Zone of skin (tissue), 1 donor: Measurements from ENCODE around the gene PLB1.

- RRBS: no CpG with 5 or more reads among the region's 8 CpGs
These were observed 23.6 kb upstream of the MRPL33 start for GRCh38 chr2:27747713-27748448.

GRCh38 chr2:27779684-27780747 lies 8.5 kb downstream of the MRPL33 start:
- RRBS: no CpG with 5 or more reads among the region's 2 CpGs

- RRBS: no CpG with 5 or more reads among the region's 9 CpGs
These were observed 31.0 kb downstream of the MRPL33 start for GRCh38 chr2:27802356-27802986.

DNA sequence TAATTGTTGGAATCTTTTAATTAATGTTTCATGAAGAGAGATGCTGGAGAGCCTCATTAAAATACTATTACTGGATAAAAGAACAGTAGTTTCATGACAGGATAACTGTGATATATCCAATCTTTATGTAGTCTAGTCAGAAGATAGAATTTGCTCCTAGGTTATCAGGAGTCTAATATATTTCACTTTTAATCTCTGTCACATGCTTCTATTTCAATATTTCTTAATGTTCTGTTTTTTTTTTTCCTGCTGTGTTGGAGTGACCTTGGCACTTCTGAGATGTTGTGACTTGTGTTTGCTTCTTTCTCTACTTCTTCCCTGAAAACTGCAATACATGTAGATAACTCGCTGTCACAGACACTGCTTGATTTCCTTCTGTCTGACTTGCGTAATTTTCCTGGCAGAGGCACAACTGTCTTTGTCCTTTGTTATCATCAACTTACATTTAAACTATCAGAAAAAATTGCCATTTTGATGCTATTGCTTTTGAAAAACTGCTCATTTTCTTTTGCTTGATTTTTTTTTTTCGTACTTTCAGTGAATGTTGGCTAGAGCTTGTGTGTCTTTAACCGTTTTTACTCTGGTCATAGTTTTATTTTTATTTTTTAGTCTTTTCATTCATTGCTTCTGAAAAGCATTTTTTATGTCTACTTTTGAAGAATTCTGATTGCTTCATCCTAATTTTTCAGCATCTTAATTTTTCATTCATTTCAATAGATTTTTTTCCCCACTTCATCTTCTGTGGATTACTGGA lies 69.0 kb downstream of the BABAM2 start:
- RRBS: no CpG with 5 or more reads among the region's 4 CpGs

DNA sequence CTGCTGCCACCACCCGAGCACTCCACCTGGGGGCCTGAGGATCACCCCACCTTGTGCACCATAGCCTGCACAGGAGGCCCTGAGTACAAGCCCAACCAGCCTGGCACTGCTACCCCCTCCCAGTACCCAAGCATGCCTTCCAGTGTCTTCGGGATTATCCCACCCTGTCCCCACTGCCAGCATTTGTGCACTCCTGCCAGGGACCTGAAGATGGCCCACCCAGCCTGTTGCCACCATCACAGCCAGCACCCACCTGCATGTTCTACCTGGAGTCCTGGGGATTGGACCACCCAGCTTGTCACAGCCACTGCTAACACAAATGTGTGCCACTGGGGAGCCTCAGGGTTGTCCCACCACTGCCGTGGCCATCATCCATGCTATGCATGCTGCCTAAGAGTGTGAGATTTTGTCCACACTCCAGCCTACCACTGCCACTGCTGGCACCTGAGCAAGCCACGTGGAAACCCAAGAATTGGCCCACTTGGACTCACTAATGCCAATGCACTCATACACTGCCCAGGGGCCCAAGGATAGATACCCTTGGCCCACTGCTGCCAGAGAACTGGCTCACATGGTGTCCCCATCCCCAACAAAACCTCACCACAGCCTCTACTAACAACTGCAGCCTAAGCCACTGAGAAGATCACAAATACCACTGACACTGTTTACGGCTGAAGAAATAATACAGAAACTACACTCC lies 217.2 kb upstream of the FOSL2 start:
- RRBS: no CpG with 5 or more reads among the region's 5 CpGs

- RRBS: no CpG with 5 or more reads among the region's 8 CpGs
These were observed 118.9 kb upstream of the FOSL2 start for GRCh38 chr2:28273624-28274273.

GRCh38 chr2:28275885-28276731 lies 116.5 kb upstream of the FOSL2 start:
- RRBS: no CpG with 5 or more reads among the region's 12 CpGs

DNA sequence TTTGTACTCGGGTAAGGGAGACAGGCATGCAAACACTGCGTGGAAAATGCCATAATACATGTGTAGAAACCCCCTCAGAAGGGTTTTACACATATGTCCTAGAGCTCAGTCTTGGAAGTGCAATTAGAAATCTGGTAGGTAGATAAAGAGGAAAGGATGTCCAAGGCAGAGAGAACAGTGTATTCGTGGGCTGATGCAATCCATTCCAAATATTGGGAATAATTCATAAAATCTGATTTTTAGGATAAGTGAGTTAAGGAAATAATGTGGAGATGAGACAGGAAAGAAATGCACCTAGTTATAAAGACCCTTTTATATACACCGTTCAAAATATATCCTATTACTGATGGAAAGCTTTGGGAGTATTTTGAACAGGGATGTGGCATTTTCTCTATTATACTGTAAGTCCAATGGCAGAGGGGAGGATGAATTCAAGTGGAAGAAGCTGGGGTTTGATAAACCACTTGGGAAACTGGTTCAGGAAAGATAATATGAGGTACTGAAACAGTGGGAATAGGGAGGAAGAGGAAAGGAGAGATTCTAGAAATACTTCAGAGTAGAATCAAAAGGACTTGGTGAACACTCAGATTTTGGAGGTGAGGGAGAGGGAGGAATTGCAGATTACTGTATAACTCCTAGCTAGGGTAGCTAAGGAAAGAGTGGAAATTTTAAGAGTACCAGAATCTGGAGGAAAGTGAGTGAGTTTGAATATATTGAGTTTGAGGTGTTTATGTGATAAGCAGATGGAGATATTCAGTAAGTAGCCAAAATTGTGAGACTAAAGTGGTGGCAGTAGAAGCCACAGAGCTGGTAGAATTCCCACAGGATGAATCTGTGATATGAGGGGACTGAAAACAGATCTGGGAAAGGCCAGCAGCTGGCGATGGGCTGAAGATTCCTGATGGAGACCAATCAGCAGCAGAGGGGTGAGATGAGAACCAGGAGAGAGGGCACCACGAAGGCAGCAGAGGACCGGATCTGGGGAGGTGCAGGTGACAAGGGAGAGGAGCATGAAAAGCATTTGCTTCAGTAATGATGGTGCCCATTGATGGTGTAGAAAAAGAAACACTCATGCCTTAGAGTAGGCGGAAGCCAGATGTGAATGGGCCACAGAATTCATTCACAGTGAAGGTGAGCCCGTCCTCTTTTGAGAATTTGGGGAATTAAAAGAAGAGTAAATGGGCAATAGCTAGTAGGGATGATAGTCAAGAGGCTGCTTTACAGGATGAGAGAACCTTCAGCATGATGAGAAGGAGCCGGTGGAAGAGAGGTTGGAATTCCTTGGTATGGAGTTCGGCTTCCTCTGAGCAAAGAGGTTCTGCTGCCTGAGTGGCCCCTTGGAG lies 114.3 kb upstream of the FOSL2 start:
- RRBS: no CpG with 5 or more reads among the region's 11 CpGs

- RRBS: no CpG with 5 or more reads among the region's 16 CpGs
These were observed 57.1 kb upstream of the FOSL2 start for GRCh38 chr2:28335314-28336105.

GRCh38 chr2:28389965-28390513 lies 2.6 kb upstream of the FOSL2 start:
- RRBS: 2% methylated on average over 30 of the region's 40 CpGs

- RRBS: 1% methylated on average over 4 of the region's 53 CpGs
These were observed 2.0 kb upstream of the FOSL2 start for GRCh38 chr2:28390514-28391187.

GRCh38 chr2:28403606-28404081 lies 11.0 kb downstream of the FOSL2 start:
- RRBS: no CpG with 5 or more reads among the region's 6 CpGs

GRCh38 chr2:28411525-28412863 lies 19.3 kb downstream of the FOSL2 start:
- RRBS: no CpG with 5 or more reads among the region's 34 CpGs

DNA sequence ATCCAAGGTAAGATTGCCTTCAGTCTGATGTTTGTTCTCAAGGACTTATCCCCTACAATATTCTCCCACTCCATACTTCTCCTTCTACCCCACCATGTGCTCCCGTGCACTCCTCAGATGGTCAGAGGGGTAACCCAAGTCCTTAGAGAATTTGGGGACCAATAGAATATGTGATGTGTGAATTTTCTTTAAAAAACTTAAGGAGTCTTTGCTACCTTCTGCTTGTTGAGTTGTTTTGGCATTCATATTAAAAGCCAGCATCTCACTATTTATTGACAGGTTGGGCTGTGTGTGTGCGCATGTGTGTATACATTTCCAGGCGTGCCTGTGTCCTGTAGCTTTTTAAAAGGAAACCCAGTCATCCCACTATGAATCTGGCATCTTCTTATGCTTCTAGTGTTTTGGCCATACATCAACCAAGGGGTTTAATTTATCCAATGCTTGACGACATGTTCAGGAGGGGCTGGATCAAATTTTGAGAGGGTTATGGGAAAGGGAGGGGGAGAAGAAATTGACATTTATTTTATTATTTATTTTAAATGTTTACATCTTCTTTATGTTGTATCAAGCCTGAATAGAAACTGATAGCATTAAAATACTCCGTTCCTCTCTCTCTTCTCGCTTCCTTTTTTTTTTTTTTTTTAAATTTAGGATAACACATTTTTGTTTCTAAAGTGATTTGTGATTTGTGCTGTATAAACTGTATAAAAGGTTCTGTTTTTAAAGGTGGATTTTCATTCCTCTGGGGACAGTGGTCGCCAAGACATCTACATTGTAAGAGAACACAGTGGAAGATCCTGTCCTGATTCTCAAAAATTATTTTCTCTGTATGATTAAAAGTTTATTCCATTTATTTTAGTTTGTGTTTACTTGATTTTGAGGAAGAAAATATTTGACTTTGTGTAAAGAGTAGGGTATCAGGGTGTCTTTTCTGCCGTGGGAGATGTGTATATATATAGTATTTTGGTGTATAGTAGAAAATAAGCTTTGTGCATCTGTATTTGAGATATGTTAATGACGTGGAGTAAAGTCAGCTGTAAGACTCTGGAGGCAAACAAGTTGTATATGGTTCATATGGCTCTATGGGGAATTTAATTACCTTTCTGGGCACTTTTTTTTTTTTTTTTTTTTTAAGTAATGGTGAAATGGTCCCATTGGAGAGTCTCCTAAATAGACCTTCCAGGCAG lies 23.6 kb downstream of the FOSL2 start:
- RRBS: no CpG with 5 or more reads among the region's 9 CpGs

- RRBS: no CpG with 5 or more reads among the region's 9 CpGs
These were observed 31.3 kb downstream of the FOSL2 start for GRCh38 chr2:28423694-28424629.

DNA sequence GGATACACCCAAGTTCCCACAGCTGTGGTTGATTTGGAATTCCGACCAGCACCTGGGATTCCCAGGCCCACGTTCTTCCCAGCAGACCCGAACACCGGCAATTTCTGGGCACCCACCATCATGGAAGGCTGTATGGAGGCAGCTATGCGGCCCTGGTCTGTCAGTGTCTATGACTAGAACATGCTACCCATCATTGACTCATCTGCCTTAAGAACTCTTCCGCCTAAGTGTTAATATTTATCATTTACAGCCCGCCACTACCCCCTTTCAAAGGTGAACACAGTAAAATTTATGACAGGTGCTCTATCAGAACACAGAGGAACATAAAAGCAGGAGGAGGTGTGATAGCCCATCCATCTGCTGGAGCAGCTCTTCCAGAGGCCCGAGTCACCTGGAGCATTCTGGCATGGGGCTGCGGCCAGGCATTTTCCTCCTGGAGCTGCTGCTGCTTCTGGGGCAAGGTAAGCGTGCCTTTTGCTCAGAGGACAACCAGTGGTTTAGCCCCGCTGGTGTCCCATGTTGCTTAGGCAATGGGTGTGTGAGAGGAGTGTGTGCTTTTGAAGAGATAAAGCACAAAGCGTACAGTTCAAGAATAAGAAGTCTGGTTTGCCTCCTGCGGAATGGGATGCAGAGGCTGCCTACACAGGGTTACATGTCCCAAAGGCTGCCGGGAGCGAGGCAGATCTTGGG lies at the start of gene PLB1:
TSS of gene PLB1 (plus strand) at position 352 of the 690 bp plus-strand sequence.
- RRBS: 93% methylated on average over 2 of the region's 15 CpGs

GRCh38 chr2:28601298-28602030 lies 105.6 kb downstream of the PLB1 start:
- RRBS: no CpG with 5 or more reads among the region's 5 CpGs

GRCh38 chr2:28606881-28607445 lies 111.1 kb downstream of the PLB1 start:
- RRBS: no CpG with 5 or more reads among the region's 5 CpGs

DNA sequence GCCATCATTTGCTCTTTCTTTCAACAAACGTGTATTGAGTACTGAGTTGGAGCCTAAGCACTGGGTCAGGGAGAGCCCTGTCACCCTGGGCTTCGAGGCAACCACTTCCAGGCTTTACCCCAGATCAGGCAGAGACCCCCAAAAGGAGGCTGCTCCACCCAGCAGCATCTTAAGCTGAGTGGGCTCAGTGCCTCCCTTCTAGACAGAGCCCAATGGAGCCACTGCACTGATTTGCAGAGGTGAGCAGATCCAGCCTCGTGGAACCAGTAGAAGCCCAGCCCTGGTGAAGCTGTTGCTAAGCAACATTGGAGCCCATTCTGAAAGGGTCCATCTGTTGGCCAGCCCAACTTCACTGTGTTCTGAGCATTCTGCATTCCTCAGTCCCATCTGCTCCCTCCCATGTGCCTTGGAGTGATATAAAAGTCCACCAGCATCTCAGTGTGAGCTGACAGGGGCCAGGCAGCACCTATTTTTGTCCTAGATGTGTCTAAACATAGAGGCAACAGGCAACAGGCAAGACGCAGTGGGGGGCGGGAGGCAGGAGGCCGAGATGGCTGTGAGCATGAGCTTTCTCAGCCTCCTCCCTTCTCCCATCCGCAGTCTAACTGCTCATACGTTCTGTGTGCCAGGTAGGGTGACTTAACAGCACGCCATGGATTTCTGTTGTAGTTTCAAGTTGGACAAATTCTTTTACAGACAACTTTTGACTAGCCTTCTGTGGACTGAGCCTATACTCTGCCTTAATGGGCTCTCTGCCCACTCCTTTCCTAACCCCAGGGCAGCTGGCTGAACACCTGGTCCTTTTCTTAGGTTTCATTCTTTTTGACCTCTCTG lies 112.3 kb downstream of the PLB1 start:
- RRBS: no CpG with 5 or more reads among the region's 9 CpGs

DNA sequence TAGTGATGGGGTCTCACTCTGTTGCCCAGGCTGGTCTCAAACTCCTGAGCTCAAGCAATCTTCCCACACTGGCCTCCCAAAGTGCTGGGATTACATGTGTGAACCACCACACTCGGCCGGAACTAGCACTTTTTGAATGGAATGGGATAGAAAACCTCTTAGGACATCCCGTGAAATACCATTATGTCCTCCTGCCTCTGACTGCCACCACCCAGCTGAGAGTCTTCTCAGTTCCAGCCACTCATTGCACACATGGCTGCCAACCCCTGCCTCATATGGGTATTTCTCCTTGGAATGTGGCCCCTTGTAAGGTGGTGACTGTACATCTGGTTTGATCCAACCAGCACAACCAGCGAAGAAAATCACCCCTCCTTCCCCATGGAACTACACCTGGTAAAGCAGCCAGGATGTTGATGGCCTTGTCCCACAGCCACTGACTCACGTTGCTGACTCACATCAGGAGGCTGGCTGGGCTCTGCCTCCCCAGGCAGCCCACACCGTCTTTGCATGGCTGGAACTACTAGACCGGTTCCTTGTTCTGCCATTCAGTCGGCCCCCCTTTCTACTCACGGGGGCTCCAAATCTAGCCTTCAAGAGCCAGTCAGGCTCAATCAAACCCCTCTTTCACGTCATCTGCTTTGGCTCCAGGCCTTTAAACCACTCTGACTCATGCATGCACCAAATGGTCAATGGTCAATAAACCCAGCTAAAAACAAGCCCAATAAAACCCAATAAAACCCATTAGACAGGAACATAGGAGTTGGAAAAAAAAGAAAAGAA lies 114.7 kb downstream of the PLB1 start:
- RRBS: no CpG with 5 or more reads among the region's 10 CpGs